Endothelial cell (in vitro differentiated cells): ENCODE measurements around the genes WWC2 and RWDD4.

- PRO-cap = no peak
Measured at GRCh38 chr4:182862717-182863392, 54.3 kb downstream of the DCTD start.

- PRO-cap = bidirectional peak, plus-strand start at chr4:183099281, minus-strand start at chr4:183098987; unidirectional peak, minus-strand start at chr4:183099655
Measured at GRCh38 chr4:183098725-183099803, at the start of gene WWC2. WWC2 (plus strand) TSS chr4:183099257.

DNA sequence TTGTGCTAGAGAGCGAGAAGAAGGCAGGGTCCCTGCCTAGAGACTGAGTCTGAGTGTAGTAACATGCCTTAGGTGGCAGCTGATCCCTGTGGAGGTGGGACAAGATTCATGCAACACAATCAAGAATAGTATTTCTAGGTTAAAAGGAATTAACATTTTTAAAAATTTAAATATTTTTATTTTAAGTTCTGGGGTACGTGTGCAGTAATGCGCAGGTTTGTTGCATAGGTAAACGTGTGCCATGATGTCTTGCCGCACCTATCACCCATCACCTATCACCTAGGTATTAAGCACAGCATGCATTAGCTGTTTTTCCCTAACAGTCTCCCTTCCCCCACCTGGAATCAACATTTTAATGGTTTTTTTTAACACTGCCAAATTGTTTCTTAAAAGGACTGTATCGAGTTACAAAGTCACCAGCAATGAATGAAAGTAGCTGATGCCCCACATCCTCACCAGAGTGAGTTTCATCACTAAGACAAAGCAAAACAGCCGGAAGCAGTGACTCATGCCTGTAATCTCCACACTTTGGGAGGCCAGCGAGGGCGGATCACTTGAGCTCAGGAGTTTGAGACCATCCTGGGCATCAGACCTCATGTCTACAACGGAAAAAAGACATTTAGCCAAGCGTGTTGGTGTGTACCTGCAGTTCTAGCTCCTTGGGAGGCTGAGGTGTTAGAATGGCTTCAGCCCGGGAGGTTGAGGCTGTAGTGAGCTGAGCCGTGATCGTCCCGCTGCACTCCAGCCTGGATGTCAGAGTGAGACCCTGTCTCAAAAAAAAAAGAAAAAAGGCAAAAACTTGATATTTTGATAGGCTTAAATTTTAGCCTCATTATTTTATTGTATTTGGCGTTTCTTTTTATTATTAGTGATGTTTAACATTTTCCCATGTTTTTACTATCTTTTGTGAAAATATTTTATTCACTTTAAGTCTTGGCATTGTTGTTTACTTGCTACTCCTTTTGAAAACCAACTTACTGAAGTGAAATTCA, 84.2 kb downstream of the WWC2 start:
- PRO-cap = bidirectional peak, plus-strand start at position 524 of the sequence, minus-strand start at position 428 of the sequence; unidirectional peak, minus-strand start at position 760 of the sequence

- PRO-cap = no peak
Measured at GRCh38 chr4:183200518-183201001, 101.5 kb downstream of the WWC2 start.

DNA sequence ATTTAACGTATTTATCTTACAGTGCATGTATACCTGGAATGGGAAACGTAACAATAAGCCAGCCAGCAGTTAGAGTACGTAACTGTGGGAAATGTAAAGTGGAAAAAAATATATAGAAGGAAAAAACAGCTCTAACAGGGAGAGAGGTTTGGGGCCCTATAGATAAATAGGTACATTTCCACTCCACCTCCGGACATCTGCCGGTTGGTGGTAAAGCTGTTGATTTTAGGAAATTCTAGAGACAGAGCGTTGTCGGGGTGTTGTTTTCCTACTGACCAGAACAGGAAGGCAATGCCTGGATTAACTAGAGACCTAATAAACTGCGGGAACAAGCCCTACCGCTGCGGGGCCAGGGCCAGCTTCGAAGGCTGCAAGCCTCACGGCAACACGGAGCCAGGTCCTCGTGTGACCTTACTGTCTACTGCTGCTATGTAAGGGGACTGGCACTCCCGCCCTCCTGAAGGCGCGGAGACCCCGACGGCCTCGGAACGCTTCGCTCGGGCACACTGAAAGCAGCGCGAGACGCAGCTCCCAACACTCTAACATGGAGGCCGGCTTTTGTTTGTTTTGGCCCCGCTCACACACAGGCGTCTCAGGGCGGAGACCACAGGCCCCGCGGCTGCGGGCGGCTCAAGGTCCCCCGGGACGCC, 716 bp upstream of the CDKN2AIP start:
- PRO-cap = bidirectional peak, plus-strand start at position 307 of the sequence, minus-strand start at position 508 of the sequence

DNA sequence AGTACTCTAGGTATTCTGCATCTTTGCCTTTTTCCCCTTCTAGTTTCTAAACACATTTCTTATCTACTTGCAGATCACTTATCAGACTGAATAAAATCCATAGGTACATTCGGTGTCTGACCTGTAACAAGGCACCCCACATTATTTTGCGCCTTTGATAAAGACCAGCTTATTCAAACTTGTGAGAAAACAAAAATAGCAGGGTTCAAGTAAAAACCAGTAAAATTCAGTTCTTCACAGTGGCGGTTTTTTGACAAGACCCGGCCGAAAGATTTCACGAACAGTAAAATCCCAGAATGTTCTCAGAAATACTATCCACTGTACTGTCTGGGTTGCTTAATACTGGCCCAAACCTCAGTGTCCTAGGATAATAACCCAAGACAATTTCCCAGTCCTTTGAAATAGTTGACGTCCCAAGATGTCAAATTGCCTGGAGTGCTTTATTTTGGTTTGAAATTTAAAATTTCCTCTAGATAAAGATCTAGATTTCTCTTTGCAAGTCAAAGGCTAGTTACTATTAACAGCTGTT, 1.8 kb upstream of the ING2 start:
- PRO-cap = no peak

- PRO-cap = no peak
Measured at GRCh38 chr4:183587962-183588707, 70.8 kb downstream of the RWDD4 start.

- PRO-cap = bidirectional peak, plus-strand start at chr4:183659297, minus-strand start at chr4:183659168; bidirectional peak, plus-strand start at chr4:183659542, minus-strand start at chr4:183659516
Measured at GRCh38 chr4:183658459-183659655, at the start of gene RWDD4. RWDD4 (minus strand) TSS chr4:183659185.

DNA sequence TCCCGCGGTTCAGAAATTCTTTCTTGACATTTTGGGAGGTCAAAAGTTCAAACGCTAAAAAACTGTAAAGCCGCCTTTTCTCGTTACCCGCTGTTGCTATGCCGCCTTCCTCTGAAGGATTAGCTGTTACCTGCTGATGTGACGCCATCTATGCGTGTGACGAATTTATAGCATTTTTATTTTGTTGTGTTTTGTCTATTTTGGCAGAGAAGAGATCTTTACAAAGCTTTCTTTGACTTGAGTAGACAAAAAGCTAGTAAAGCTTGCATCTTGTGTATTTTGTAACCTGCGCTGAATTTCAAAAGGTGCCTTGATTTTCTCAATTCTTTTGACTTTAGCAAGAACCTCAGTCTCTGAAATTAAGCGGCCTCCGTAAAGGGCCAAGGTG, 106.1 kb upstream of the STOX2 start:
- PRO-cap = no peak

DNA sequence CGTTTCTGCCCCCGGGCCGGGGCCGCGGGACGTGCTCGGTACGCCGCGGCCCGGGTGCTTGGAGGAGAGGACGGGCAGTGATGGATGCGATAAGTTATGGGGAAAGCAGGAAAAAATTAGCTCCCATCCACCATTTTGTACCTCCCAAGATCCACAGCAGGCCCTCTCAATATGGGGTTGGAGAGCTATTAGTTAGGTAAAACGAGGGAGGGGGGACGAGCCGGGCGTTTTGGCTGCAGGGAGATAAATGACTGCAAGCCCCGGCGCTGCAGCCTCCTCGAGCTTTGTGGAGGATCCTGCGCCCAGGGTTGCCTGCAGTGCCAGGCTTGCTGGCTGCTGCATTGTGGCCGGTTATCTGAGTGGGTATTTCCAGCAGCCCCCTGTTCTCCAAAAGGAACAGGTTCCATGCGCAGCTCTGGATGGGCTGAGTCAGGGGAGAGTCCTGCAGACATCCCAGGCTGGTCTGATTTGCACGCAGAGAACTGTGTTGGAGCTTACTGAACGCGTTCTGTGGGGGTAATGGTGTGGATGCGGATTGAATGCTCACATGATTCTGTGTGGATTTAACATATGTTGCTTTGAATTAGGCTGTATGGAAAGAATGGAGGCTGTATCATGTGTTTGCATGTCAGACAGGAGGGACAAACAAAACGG, 2.0 kb downstream of the STOX2 start:
- PRO-cap = no peak

- PRO-cap = no peak
Measured at GRCh38 chr4:184028476-184029221, 123.5 kb downstream of the STOX2 start.

GRCh38 chr4:184313882-184314609, 96.4 kb upstream of the ENPP6 start:
- PRO-cap = no peak

GRCh38 chr4:184392608-184393922, 81.3 kb downstream of the IRF2 start:
- PRO-cap = no peak

DNA sequence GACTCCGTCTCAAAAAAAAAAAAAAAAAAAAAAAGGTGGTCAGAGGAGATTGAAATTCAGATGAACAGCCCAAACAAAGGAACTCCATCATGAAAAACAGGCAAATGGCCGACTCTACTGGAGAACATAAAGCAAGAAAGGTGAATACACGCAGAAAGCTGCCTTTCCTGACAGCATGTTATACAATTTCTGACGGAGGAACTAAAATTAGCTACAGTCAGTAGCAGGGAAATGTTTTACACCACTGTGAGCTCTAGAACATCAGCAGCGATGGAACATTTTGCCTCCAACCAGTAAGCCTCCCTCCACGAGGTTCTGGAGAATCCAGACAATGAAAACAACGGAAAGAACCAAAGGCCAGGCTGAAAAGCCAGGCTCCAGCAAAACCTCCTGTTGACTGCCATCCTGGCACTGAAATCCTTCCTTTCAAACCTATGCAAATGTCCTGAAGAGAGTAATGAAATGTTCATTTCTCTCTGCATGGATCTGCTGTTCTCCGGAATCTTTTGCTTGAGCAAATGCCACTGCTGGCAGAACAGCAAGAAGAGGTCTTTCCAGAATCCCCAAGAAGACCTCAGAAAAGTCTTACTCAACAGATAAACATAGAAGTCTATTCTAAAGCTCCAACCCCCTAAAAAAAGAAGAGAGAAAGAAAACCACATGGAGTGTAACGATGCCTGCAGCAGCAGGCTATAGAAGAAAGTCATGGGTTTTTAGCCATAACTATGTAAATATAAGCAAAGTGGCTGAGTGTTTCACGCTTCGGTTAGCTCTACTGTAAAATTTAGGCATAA, 78.8 kb downstream of the IRF2 start:
- PRO-cap = no peak

DNA sequence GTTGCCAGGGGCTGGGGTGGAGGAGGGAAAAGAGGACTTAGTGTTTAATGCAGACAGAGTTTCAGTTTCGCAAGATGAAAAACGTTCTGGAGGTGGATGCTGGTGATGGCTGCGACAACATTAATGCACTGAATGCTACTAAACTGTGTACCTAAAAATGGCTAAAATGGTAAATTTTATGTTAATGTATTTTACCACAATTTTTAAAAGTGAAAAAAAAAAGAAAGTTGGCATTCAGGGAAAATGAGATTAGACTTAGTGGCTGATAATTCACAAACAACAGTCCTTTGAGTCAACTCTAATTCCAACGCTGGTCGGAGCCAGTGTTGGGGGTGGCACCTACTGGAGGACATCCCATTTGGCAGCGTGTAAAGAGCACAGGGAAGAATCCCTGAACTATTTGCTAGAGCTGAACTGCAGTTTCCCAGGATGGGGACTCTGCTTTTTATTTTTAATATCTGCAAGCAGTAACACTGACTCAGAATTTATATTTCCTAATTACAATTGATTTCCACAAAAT, 77.0 kb downstream of the IRF2 start:
- PRO-cap = no peak

DNA sequence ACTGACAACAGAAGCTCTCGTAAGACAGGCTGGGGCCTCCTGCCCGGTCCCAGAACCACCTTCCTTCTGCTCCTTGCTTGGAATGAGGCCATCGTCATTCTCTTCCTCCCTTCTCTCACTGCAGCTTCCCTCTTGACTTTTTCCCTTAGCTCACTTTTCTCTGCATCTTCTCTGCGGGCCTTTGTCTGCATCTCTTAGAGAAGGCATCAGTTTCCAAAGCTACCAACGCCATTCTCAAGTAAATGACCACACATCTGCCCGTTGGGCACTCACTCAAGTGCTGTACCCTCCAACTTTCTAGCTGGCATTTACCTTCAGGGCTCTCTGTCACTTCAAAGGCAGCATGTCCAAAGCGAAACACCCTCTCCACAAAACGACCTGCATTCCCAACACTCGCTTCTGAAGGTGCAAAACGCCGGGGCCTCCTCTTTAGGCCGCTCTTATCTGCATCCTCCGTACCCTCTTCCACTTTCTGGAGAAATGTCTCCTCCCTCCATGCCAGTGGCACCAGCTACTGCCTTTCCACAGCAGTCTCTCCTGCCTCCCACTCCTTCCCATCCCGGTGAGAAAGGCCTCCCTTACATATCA, 61.6 kb downstream of the IRF2 start:
- PRO-cap = no peak

DNA sequence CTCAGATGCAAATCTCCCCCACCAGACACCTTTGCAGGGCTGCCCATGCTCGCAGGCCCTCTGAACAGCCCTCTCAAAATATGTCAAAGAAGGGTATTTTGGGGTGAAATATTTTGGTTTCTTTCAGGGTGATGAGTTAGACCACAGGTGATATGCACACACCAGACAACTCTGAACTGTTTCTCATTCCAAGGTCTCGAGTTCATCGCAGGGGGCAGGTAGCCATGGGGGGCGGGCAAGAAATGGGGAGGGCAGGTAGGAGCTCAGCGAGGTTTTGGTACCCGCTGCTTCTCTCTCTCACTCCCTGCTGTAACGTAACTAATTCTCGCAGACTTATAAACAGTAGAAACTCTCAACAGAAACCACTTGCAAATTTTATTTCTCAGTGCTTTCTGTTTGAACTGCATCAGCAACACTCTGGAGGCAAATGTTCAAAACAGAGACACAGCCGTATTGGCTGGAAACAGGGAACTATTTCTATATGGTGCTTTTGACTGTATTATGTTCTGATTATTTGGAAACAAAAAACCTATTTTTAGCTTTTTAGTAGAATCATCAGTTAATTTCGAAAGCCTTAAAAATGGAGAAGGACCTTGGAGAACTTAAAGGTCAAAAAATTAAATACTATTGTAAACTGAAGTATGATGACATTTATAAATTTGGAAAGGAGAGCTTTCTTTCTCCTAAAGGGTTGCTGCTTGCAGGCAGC, 32.1 kb downstream of the CASP3 start:
- PRO-cap = no peak

GRCh38 chr4:184666607-184666935, 17.0 kb downstream of the PRIMPOL start:
- PRO-cap = no peak

DNA sequence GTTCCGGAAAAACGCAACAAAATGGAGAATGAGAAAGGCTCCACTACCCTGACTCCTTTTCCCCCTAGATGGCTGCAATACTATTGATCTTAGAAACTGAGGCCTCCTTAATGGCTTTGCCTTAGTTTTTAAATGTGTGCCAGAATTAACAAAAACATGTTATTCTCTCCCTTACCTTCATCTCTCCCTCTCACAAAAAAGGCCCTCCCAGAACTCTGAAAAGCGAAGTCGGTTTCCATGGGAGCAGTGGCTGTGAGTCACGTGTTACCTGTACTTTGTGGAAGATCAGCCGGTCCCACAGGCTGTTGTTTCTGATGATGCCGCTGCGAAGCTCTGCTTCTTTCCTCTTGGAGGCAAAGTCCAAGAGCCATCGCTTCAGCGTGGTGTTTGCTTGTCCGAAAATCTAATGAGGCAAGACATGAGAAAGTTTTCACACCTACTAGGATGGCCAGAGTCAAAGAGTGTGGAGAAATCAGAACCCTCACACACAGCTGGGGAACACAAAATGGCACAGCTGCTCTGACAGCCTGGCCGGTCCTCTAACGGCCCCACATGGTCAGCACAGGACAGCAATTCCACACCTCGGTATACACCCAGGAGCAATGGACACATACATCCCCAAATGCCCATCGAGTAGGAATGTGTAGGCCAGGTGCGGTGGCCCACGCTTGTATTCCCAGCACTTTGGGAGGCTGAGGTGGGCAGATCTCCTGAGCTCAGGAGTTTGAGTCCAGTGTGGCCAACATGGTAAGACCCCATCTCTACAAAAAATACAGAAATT, 32.6 kb upstream of the CENPU start:
- PRO-cap = no peak

- PRO-cap = no peak
Measured at GRCh38 chr4:184794549-184795523, 30.9 kb downstream of the ACSL1 start.